Left lobe of liver (tissue), 1 donor: Measurements from ENCODE around the gene MEST.

- PRO-cap, result no peak
Observed at GRCh38 chr7:130380961-130381267, 620 bp downstream of the CPA1 start.

GRCh38 chr7:130491588-130492825 is at the start of gene MEST:
Gene MEST, plus strand, starts transcription at chr7:130492085.
- PRO-cap, result bidirectional peak, plus-strand start at chr7:130492144, minus-strand start at chr7:130491969

- PRO-cap, result no peak
Observed at GRCh38 chr7:130504791-130505706, 13.2 kb downstream of the MEST start.

DNA sequence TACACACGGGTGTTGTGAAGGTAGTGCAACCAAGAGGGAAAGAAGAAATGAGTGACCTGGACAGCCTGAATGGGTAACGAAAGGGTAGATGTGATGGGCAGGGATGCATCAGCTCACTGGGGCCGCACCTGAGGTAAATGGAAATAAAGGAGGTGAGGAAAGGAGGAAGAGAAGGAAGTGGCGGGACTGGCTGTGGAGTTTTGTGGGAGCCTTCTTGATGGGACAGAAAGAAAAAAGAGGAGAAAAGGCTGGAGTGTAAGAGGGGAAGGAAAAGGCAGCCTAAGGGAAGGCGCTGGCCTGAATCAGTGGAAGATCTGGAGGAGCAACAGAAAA is 34.0 kb downstream of the MEST start:
- PRO-cap, result no peak

- PRO-cap, result no peak
Observed at GRCh38 chr7:130566352-130566971, 74.6 kb downstream of the MEST start.

DNA sequence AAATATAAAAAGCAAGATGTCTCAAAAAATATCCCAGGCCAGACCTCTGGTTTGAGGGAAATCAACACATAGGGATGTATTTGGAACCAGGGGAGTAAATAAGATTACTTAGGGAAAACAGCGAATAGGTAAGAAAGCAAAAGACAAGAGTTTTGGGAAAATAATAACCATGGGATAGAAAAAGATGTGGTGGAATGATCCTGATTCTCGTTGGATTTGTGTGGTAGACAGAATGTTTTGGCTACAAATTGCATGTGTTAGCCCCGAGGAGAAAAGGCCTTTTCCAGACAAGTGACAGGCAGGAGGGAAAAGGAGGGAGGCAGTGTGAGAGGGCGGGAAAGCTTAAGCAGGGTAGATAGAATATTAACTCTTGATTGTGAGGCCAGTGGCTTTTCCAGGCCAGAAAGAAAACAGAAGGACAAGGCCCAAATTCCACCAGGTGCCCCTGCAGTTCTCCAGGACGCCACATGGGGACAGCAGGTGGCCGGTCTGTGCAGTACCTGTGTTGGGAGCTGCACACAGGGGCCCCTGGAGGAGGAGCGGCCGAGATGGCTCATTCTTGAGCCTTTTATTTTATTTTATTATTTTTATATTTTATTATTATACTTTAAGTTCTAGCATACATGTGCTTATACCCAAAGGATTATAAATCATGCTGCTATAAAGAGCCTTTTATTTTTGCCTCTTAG is 141.2 kb upstream of the KLF14 start:
- PRO-cap, result no peak

GRCh38 chr7:130910648-130911706 is 177.0 kb upstream of the KLF14 start:
- PRO-cap, result no peak

- PRO-cap, result no peak
Observed at GRCh38 chr7:130918665-130919277, 184.8 kb upstream of the KLF14 start.

DNA sequence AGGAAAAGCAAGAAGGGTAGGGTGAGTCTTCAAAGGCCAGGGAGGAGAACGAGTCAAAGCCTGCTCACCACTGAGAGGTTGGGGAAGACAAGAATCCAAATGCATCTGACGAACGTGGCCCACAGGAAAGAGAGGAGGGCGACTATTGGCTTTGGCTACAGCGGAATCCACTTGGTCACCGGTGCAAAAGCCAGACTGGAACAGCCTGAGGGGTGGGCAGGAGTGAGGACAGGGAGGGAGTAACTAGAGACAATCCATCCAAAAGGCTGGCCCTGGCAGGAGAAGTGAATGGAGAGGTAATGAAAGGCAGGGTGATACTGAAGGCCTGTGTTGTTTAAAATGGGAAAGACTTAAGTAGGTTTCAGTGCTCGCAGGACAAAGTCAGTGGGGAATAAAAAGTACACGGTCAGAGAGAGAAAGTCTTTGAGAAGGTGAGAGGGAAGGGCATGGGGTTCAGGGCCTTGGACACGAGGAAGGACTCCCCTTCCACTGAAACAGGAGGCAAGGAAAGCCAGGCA is 216.9 kb upstream of the KLF14 start:
- PRO-cap, result no peak

- PRO-cap, result no peak
Observed at GRCh38 chr7:131023356-131023692, 289.3 kb upstream of the KLF14 start.

DNA sequence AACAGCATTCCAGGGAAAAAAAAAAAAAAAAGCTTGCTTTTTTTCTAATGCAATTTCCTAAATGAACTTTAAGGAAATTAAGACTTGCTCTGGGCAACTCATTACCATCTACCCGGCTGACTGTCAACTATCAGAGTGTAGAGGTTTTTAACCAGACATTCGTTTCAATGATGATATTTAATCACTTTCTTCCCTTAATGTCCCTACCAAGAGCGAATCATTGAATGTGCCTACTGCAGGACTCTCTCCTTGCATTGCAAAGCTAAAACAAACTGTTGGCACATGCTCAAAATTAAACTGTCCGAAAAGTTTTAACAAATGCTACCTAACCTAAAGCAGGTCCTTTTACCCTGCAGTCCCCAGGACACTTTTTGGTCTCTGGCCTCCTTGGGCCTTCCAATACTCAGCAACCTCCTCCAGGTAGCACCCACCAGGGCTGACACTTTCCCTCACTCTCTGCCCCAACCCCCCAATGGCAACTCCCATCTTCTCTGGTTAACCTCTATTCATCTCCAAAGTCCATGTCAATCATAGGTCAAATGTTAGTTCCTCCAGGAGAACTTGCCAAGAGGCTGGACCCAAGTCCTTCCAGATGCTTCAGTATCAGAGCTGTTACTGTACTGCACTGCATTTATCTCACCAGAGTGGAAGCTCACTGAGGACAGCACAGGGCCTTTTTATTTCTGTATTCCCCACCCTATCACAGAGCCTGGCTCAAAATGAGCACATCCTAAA is 294.8 kb upstream of the KLF14 start:
- PRO-cap, result no peak

- PRO-cap, result bidirectional peak, plus-strand start at chr7:131057398, minus-strand start at chr7:131057239
Observed at GRCh38 chr7:131056588-131057644, 270.8 kb upstream of the MKLN1 start.

GRCh38 chr7:131075292-131075799 is 252.3 kb upstream of the MKLN1 start:
- PRO-cap, result no peak

DNA sequence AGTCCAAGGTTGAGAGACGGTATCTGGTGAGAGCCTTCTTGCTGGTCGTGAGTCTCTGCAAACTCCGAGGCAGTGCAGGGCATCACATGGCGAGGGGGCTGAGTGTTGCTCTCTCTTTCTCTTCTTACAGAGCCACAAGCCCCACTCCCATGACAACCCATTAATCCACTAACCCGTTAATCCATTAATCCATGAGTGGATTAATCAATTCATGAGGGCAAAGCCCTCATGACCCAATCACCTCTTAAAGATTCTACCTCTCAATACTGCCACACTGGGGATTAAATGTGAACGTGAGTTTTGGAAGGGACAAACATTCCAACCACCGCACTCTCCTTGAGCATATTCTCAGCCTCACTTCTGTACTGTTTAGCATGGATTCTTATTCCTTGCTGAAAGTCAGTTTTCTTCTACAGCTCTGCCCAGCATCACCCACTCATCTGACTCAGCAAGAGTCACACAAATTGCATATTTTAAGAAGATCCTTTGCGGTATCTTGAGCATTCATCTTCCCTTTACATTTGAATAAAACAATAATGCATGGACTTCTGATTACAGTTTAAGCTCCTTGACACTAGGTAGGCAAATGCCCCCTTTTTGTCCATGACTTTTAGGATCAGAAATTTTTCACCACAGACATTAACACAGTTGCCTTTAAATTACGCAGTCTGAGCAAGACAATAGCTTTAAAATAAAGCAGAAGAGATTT is 251.7 kb upstream of the MKLN1 start:
- PRO-cap, result no peak

GRCh38 chr7:131076509-131077411 is 250.9 kb upstream of the MKLN1 start:
- PRO-cap, result no peak

DNA sequence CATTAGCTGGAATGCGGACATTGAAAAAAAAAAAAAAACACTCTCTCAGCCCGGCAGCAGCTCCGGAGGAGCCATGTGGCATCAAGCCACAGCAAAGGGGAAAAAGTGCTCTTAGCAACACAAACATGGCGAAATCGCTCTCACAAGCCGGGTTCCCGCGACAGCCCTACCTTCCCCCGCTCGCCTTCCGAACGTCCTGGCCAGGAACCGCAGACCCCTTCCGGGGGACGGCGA is 220.5 kb upstream of the MKLN1 start:
- PRO-cap, result bidirectional peak, plus-strand start at position 40 of the sequence, minus-strand start outside the sequence

GRCh38 chr7:131109188-131109507 is 218.5 kb upstream of the MKLN1 start:
- PRO-cap, result no peak

GRCh38 chr7:131124294-131124867 is 203.3 kb upstream of the MKLN1 start:
- PRO-cap, result no peak

GRCh38 chr7:131219533-131220055 is 108.1 kb upstream of the MKLN1 start:
- PRO-cap, result no peak

DNA sequence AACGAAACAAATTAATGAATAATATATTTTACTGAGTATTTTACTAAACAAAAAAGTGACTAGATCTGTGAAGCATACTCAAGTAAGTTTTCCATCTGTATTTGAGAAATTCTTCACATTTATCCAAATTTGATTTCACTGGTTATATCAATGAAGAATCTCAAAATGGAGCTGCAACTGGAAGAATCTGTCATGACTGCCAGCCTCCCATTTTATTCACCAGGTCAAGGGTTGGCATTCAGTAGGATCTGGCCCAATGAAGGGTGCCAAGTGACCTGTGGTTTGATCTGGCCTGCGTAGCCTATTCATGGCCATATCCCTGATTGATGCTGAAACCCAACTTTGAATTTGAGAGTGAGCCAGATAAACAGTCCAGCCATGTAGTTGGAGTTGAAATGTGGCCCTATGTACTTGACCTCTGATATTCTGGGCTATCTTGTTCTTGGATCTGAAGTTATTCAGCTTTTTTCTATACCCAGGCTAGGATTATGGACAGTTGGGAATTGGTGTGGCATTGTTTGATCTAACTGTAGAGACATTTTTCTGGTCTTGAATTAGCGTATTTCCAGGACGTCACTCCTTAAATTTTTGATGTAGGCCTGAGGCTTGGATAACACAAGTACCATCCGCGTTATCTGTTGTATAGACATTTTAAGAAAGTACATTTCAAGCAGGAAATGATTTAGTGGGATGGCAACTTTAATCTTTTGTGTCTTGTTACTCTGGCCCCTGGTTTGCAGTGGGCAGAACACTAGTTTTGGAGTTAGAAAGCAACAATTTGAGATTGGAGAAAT is 1.6 kb downstream of the MKLN1 start:
- PRO-cap, result unidirectional peak, minus-strand start at position 189 of the sequence